ENCODE measurements around a stretch of chr3.

DNA sequence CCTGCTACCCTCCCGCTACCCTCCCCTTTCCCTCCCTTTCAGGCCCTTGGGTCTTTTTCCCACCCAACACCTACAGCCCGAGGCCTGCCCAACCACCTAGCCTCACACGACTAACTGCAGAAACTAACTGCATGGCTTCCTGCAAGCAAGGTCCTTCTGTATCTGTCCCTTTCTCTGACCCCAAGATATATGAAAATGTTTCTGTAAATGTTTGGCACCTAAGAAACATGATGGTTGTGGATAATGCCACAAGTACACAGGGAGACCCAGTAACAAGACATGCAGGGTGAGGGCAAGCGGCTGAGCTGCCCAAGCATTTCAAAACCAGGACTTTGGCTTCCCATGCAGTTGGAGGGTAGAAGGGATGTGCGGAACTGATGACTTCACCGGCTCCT is 11.2 kb downstream of the PPM1M start:
- RRBS = no CpG with 5 or more reads among the region's 6 CpGs

DNA sequence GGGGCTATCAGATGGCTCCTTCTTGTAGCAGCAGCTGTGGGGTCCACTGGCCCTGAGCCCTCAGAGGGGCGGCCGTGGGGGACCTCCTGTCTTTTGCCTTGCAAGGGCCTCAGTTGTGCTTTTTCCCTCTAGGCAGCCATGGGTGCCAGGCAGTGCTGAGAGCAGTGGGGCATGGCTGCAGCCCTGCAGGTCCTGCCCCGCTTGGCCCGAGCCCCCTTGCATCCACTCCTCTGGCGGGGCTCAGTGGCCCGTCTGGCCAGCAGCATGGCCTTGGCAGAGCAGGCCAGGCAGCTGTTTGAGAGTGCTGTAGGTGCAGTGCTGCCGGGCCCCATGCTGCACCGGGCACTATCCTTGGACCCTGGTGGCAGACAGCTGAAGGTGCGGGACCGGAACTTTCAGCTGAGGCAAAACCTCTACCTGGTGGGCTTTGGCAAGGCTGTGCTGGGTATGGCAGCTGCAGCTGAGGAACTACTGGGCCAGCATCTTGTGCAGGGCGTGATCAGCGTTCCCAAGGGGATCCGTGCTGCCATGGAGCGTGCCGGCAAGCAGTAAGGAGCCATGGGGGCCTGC is 2.6 kb downstream of the GLYCTK start:
- RRBS = 92% methylated on average over 3 of the region's 15 CpGs

GRCh38 chr3:52313549-52314599 is 2.2 kb upstream of the DNAH1 start:
- RRBS = no CpG with 5 or more reads among the region's 10 CpGs

DNA sequence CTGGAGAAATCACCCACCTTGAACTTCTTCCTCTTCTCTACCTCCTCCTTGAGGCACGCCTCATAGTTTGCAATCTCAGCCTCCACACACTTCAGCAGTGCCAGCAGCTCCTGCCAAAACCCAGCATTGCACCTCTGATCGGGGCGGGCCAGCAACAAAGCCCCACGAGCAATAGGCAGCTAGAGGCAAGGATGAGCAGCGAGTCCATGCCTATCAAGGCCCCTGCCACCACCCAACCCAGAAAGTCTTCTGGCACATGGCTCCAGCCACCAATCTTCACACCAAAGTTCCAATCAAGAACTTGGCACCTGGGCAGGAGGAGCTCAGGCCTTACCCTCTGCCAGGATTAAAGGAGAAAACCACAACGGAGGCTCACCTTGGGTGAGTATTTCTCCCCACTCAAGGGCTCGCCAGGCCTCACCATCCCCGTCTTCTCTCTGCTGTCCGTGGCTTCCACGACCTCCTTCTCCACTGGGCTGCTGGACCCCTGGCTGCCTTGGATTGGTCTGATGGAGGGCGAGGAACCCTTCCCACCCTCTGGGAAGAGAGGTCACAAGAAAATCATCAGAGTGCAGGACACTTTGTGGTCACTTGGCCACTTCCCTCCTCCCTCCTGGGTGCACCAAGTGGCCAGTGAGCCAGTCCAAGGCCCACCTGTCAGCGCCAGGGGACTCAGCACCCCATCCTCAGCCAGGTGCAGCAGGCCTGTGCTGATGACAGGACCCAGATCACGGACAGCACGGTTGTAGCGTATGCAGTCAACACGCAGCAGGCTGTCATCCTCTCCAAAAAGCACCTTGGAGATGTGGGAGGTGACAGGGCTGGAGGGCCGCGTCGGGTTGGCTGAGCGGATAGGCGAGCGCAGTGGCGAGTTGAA is 6.8 kb downstream of the BAP1 start:
- RRBS = no CpG with 5 or more reads among the region's 23 CpGs

GRCh38 chr3:52456055-52457072 is 960 bp downstream of the NISCH start:
- RRBS = no CpG with 5 or more reads among the region's 22 CpGs

- RRBS = no CpG with 5 or more reads among the region's 8 CpGs
These were observed 16.8 kb downstream of the NISCH start for GRCh38 chr3:52472215-52472548.

GRCh38 chr3:52481863-52482476 is 13.2 kb upstream of the STAB1 start:
- RRBS = no CpG with 5 or more reads among the region's 20 CpGs

DNA sequence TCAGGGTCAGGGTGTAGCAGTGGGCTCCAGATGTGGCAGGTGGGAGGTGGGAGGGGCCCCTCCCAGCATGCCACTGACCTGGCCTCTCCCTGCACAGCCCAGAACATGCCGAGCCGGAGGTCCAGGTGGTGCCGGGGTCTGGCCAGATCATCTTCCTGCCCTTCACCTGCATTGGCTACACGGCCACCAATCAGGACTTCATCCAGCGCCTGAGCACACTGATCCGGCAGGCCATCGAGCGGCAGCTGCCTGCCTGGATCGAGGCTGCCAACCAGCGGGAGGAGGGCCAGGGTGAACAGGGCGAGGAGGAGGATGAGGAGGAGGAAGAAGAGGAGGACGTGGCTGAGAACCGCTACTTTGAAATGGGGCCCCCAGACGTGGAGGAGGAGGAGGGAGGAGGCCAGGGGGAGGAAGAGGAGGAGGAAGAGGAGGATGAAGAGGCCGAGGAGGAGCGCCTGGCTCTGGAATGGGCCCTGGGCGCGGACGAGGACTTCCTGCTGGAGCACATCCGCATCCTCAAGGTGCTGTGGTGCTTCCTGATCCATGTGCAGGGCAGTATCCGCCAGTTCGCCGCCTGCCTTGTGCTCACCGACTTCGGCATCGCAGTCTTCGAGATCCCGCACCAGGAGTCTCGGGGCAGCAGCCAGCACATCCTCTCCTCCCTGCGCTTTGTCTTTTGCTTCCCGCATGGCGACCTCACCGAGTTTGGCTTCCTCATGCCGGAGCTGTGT is 7.9 kb upstream of the STAB1 start:
- RRBS = 99% methylated on average over 3 of the region's 34 CpGs

DNA sequence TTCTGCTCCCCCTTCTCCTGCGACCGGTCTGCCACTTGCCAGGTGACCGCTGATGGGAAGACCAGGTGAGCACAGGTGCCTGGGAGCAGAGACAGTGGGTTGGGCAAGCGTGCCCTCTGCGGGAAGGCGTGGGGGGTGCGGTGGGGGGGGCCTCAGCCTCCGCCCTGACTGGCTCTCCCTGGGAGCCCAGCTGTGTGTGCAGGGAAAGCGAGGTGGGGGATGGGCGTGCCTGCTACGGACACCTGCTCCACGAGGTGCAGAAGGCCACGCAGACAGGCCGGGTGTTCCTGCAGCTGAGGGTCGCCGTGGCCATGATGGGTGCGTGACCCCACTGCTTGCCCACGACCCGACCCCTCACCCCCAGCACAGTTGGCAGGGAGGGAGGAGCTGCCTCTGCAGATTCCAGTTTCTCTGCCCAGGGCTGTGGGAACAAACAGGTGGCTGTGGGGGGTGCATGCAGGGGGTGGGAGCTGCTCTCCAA is 8.7 kb downstream of the STAB1 start:
- RRBS = 43% methylated on average over 2 of the region's 19 CpGs

DNA sequence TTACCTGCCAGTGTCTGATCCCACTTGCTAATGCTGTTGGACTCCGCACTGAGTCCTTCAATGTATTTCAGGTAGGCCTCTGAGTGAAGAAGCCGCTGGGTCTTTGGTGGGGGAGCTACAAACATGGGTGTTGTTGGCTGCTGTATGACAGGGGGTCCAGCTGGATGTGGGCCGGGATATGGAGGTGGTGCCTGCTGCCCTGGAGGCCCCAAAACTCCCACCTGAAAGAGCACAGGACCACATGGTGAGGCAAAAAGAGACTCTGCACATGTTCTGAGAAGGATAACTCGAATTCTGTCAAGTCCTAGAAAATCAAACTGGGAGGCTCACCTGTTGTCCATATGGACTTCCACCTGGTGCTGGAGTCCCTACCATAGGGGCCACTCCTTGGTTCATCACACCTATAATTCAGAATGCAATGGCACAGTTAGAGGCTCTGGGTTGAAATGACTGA is 14.0 kb downstream of the UQCC5 start:
- RRBS = no CpG with 5 or more reads among the region's 4 CpGs

GRCh38 chr3:52670444-52671228 is 15.2 kb upstream of the GNL3 start:
- RRBS = no CpG with 5 or more reads among the region's 4 CpGs

DNA sequence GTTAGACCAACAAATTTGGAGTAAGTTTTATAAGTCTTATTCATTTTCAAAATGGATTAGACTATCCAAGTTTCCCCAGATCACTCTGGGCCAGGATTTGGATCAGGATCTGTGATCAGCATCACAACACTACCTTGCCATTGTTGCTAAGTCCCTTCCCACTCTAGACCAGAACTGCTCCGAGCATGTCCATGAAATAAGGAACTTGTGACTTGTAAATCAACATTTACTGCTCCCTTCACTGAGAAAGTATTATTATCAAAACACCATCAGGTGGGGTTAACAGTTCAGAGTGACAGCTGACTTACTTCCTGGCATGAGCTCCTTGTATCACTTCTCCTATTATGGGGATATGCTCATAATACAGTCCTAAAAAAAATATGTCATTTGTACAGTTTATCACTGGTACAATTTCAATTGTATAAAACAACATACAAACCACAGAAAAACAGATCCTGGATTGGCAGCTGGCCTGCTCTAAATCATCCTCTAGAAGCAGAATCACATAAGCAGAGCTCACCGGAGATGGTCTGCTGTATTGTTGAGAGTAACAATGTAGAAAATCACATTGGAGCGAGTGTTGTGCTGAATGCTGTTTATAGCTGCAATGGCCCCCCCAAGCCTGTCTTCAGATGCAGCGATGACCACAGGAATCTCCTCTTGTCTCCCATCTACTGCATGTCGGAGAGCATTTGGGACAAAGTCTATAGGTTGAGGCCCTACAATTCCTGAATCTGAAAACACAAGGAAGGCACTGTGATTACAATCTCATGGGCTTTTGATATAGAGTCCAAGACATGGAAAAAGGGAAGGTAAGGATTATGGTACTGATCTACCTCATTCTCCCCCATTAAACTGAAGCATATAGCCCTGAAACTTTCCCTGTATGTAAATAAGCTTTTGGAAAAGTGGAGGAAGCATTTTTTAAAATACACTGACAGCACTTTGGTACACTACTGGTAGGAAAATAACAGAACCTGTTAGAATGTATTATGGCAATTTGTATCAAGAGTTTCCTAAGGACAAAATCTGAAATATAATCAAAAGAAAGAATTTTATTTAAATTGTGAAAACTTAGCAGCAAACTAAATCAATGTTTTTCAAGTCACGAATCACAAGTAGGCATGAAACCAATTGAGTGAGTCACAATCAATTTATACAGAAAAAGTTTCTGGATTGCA is 8.0 kb downstream of the GLT8D1 start:
- RRBS = no CpG with 5 or more reads among the region's 6 CpGs

DNA sequence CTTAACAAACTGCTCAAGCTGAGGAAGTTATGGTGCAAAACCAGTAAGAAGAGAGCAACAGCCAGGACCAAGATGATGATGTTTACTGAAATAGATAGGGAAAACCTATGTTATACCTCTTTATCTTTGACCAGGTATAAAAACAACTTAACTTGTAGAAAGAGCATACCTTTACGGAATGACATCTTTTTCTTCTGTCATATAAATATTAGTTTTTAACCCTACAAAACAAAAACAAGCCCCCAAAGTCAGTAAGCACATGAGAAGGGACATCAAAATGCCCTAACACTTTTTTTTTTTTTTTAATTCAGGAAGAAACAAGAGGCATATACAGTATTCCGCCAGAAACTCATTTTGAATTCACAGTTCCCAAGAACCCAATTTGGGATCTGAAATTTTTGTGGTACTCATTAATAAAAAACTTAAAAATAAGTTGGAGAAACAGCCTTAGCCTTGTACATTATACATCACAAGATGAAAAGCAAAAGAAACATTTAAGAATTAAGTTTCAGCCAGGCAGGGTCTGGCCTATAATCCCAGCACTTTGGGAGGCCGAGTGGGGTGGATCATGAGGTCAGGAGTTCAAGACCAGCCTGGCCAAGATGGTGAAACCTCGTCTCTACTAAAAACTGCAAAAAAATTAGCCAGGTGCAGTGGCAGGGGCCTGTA is 5.2 kb downstream of the GLT8D1 start:
- RRBS = no CpG with 5 or more reads among the region's 4 CpGs

DNA sequence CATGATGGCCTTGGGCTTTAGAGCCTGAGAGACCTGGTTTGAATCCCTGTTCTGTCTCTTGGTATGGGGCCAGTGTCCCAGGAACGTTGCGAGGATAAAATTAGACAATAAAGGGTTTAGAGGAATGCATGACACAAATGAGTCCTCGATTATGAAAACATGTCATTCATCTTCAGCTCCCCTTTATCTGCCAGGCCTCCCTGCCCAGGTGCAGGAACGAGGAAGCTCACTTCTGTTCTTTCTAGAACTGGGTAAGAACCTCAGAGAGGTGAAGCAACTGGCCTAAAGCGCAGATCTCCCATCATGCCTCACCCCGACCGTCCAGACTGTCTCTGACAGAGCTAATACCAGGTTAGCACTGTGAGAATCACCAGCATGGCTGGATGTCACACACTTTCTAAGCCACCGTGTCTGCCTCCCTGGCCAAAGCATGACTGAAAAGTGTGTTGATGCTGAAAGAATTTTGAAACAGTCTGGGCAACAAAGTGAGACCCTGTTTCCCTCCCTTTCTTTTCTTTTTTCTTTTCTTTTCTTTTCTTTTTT is 1.5 kb upstream of the ITIH1 start:
- RRBS = no CpG with 5 or more reads among the region's 8 CpGs

DNA sequence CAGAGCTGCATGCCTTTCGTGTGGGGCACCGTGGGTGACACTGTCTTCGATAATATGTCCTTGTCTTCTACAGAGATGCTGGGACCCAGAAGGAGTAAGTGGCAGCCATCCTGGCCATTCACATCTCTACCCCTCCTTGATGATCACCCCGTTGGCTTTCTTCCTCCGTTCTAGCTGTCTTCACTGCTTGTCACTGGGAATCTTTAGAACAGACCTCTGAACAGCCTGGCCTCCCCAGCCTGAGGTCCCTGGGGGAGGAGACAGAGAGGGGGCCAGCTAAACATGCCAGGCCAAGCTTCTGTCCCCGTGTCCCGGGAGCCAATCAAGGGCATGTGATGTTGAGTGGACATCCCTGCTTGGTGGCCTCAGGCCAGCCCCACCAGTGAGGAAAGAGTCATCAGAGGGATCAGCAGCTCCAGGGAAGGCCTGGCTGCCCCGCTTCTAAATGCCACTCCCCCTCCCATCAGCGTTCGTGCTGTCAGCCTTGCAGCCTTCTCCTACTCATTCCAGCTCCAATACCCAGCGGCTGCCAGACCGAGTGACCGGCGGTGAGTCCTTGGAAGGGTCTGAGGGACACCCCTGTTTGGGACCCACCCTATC is 7.0 kb upstream of the ITIH3 start:
- RRBS = no CpG with 5 or more reads among the region's 14 CpGs

DNA sequence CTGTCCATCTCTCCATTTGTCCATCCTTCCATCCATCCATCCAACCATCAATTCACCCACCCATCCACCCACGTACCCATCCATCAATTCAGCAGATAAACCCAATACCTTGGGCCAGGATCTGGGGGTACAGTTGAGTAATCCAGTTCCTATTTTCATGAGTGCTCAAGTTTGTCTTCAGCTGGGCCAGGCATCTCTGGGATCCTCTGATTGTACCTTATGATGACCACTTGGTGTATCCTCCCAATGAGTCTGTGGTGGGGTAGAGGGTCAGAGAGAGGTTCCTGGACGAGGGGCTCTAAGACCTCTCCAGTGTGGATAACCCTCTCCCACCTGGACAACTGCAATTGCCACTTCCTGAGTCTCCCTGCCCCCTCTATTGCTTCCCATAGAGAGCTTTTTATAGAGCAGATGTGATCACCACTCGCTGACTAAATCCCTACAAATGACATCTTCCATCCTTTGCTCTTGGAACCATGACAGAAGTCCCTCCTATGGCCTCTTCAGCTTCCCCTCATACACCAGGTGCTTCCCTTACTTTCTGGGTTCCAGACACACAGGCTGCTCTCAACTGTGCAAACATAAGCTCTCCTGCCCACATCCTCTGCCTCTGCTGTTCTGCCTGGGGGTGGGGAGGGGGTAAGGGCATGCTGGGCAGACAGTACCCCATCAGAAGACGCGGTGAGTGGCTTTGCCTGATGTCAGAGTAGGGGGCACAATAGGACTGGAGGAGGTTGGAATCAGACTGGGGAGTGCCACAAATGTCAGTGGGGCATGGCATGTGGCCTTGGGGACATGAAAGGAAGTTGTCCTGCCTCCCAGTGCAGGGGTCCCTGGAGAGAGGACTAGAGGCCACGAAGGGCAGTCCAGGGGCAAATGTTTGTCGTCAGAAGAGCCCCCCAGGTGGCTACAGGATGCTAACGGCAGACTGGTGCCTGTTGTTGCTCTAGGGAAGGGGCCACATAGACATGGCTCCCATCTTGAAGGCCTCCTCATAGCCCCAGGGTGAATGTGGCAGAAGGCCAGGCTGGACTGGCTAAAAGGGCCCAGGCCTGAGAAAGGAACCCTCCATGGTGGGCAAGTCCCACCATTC is 15.2 kb downstream of the ITIH3 start:
- RRBS = no CpG with 5 or more reads among the region's 8 CpGs

DNA sequence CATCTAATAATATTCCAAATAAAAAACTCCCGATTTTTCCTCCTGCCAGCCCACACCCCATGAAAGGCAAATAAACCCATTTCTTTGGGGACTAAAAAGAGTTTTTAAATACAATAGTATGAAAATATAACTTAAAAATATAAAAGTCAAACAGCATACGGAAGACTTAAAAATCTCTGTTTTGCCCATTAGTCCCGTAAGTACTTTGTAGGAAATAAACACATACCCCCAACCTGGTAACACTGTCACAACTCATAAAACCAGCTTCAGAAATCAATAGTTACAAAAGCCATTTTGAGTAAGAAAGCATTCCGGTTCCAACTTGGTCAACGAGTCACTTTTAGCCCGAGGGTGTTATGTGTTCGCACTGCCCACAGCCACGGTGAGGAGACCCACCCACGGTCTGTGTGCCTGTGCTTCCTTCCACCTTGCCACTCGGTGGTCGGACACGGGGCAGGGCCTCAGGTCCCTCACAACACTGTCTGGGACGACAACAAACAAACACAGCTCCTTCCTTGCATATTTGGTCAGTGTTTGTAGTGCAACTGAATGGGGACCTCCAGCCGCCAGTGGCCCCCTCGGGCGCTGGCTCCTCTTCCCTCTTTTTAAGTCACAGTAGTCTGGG is 5.0 kb upstream of the MUSTN1 start:
- RRBS = no CpG with 5 or more reads among the region's 16 CpGs

DNA sequence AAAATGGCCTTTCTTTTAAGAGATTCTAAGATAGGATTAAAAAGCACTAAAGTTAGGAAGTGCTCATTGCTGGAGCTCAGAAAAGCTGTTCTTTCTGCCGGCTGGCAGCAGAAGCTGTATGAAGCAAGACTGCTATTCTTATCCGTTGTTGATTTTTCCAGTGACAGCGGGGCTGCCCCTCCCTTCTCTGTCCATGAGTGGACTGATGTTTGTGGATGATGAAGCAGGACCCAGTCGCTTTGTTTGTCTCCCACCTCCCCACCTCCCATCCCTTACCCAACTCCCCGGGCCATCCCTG is 10.3 kb upstream of the MUSTN1 start:
- RRBS = no CpG with 5 or more reads among the region's 5 CpGs

GRCh38 chr3:52892259-52892609 is 5.1 kb downstream of the STIMATE start:
- RRBS = no CpG with 5 or more reads among the region's 5 CpGs